BE2C (cell line): ENCODE data around the genes EGFL7, LCN6, MAMDC4 and UAP1L1.

DNA sequence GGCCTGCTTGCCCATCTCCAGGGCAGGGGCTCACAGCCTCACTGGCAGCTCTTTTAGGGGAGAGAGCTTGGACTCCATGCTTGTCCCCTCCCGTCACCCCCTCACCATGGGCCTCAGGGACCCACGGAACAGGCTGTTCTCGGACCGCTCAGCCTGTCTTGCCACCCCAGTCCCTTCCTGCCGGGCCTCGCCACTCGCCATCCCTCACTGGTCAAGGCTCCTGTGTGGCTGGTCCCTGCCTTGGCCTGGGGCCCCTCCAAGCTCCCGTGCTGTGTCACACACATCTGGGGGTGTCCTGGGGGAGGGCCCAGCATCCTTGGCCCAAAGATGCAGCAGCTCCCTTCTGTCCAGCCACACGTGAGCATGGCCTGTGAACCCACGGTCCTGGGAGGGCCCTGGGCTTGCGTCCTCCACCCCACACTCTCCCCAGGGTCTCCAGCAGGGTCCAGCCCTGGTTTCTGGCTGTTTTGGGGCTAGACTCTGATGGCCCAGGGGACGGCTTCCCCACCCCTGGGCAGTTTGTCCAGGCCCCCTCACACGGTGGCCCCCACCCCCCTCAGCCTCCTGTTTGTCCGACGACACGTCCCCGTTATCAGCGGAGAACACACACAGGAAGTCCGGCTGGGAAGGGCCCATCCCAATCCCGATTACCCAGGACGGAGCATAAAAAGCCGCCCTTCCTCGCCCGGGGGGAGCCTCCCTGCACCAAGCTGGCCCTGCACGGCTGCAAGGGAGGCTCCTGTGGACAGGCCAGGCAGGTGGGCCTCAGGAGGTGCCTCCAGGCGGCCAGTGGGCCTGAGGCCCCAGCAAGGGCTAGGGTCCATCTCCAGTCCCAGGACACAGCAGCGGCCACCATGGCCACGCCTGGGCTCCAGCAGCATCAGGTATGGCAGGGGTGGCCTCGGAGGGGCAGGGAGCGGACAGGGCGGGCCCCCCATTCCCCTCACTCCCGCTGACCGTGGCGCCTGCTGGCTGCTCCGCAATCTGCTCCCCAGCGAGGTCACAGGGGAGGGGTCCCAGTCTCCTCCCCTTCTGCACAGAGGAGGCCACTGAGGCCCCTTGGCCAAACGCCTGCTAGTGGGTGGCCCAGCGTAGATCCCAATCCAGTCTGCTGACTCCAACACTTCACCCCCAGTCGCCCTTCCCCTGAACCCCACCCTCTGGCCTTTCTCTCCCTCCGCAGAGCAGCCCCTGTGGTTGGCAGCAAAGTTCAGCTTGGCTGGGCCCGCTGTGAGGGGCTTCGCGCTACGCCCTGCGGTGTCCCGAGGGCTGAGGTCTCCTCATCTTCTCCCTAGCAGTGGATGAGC, at the start of gene EGFL7:
Gene EGFL7 (plus strand): TSS at position 692 of the 1,307 bp plus-strand sequence.
- RRBS, result 63% methylated on average over 6 of the region's 46 CpGs

DNA sequence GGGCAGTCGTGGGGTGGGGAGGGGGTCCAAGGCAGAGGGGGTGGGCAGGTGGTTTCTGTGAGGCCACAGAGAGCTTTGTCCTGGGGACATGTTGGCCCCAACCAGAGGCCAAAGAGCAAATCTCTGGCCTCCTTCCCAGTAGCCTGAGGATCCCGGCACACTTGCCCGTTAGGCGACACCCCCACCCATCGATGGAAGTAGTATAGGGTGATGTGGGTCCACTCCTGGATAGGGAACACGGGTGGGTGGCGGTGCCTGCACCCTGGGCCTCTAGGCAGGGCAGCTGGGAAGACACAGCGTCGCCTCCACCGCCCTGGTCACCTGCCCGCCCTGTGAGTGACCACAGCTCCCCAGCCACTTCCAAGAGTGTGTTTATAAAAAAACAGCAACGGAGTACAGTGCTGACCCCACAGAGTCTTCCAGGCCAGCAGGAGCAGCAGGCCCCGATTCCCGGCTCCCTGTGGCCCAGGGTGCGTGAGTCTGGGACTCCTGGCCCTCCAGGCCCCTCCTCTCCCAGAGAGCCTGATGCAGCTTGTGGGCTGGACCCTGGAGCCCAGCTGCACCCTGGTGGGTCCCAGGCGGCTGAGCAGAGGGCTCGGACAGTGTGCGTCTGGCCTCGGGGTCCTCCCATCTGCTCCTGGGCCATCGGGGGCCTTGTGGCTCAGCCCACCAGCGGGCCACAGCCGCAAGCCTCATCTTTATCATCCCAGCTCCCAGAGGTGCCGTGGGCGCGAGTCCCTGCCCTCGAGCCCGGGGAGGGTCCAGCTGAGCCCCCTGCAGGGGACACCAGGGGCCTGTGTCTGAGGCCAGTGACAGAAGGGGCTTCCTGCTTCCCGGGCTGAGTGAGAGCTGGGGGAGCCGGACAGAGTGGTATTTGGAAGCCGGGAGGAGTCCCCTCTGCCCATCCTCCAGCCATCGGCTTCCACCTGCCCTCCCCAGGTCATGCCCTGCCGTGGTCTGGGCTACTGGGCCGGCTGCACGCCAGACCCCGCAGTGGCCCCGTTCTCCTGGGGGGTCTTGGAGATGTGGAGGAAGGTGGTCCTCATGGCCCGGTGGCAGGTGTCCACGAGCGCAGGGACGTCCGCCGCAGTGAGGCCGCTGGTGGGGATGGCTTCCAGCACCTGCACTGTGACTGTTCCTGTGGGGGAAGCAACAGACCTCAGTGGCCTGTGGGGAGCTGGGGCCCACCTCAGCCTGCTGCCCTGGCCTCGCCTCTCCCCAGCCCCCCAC, 10.5 kb downstream of the EGFL7 start:
- RRBS, result 71% methylated on average over 10 of the region's 44 CpGs

DNA sequence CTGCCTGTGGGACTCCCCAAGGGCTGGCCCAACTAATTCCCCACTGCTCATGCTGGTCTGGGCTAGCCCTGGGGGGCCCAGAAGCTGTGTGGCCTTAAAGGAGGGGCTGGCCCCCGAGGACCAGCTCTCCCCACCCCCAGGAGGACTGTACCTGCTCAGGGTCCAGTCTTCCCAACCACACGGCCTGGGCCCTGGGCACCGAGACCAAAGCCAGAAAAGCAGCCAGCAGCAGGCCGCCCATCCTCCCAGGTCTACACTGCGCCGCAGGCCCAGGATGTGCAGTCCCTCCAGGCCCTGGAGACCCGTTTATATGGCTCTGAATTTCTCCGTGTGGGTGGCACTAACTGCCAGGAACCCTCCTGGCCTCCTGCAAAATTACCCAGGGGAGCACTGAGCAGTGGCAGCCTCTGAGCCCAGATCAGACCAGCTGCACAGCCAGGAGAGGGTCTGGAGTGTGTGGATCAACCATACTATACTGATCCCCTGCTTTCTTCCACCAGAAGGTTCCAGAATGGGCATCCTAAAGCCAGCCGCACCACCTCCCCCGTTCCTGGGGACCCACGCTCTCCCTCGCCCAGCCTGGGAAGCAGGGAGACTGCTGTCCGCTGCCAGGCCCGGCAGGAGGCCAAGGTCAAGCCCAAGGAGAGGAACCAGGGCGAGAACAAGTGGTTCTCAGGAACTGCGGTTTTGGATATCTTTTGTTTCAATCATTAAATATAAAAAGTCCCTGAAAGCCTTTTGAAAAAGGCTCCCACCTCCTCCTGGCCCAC, at the start of gene LCN6:
Gene LCN6 (minus strand): TSS at position 283 of the 770 bp plus-strand sequence.
- RRBS, result no CpG with 5 or more reads among the region's 16 CpGs

DNA sequence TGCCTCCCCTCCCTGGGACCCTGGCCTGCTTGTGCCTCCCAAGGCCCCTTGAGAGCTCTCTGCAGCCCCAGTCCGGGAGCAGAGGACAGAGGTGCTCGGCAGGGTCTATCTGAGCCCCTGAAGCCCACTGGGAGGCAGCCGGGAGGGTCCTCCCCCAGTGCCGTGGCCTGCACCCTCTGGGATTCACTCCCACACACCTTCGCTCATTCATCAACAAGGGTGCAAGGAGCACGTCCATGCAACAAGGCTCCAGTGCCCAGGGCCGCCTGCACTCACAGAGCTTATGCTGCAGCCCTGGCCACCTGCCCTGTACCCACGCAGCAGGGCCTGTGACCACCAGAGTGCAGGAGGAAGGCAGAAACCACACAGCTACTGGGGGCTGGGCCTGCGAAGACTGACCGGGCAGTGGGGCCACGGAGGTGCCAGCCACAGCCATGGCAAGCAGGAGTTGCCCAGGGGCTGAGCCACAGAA, 834 bp upstream of the LCN6 start:
- RRBS, result 88% methylated on average over 3 of the region's 11 CpGs

DNA sequence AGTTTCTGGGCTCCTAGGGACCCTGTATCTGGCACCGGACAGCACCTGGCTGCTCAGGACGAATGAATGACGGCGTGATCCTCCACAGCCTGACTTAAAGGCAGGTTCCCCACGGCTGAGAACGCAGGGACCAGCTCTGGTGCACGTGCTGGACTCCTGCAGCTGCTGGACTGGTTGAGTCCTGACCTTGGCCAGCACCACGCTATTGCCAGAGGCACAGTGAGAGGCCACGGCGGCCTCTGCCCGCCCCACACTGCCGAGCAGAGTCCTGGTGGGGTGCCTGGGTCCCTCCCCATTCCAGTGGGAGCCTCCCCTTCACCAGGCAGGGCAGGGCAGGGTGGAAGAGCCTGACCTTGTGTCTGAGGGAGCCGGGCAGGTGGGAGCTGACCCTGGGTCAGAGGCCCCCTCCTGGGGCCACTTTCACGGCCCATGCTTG, 288 bp upstream of the MAMDC4 start:
- RRBS, result 43% methylated on average over 1 of the region's 14 CpGs

DNA sequence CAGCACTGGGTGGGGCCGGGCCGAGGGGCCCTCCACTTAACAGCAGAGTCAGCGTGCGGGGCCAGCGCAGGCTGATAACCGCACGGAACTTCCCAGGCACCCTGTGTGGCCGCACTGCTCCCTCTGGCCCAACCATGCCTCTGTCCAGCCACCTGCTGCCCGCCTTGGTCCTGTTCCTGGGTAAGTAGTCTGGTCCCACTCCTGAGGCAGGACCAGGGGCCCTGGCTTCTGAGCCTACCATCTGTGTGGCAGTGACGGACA, at the start of gene MAMDC4:
Gene MAMDC4 (plus strand): TSS at position 64 of the 261 bp plus-strand sequence.
- RRBS, result 90% methylated on average over 1 of the region's 10 CpGs

DNA sequence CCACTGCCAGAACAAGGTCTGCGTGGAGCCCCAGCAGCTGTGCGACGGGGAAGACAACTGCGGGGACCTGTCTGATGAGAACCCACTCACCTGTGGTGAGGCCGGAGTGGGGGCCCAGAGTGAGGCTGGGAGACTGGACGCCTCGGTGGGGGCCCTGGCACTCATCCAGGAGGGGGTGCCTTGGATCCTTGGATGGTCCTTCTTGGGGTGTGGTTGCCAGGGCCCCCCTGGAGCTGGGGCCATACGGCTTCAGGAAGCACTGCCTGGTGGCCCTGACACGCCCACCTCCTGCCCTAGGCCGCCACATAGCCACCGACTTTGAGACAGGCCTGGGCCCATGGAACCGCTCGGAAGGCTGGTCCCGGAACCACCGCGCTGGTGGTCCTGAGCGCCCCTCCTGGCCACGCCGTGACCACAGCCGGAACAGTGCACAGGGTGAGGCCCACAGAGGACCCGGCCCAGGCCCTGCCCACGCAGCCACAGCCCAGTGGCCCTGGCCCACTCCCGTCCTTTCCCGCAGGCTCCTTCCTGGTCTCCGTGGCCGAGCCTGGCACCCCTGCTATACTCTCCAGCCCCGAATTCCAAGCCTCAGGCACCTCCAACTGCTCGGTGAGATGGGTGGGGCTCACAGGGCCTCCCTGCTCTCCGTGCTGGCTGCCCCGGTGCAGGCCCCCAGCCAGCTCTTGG, 2.2 kb downstream of the MAMDC4 start:
- RRBS, result 93% methylated on average over 10 of the region's 30 CpGs

- RRBS, result 2% methylated on average over 4 of the region's 33 CpGs
Measured at GRCh38 chr9:136886933-136887689, 795 bp downstream of the TRAF2 start.

DNA sequence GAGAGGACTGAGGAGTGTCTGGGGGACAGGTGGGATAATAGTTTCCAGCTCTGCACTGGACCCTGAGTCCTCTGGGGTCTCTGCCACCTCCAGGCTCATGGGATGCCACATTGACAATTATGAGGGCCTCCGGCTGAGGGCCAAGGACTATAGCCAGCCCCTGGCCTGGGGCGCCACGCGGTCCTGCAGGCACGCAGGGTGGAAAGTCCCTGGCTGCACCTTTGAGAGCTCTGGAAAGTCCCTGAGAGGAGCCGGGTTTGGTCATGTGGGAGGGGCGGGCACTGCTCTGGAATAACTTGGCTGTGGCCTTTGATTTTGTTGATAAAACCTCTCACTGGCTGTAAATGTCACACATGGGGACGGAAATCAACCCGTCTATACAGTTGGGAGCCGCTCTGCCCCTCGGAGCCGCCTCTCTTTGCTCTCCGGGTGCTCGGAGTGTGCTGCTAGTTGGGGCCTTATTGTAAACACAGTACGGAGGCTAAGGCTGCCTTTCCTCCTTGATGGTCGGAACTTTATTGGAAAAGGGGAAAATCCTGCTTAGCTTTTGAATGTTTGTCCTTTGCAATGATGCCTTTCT, 16.1 kb downstream of the TRAF2 start:
- RRBS, result no CpG with 5 or more reads among the region's 16 CpGs

DNA sequence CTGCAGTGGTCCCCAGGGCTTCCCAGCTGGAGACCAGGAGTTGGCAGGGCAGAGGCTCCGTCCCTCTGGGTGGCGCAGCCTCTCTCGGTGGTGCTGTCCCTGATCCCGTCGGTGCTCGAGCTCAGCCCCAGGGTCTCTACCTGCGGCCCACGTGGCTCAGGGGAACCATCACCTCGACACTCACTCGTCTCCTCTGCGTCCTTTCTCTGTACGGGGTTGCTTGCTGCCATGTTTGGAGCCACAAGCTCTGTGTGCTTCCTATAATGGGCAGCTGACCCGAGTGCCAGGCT, 5.2 kb downstream of the FBXW5 start:
- RRBS, result no CpG with 5 or more reads among the region's 13 CpGs

- RRBS, result no CpG with 5 or more reads among the region's 25 CpGs
Measured at GRCh38 chr9:136943136-136943747, 1.3 kb downstream of the FBXW5 start.

DNA sequence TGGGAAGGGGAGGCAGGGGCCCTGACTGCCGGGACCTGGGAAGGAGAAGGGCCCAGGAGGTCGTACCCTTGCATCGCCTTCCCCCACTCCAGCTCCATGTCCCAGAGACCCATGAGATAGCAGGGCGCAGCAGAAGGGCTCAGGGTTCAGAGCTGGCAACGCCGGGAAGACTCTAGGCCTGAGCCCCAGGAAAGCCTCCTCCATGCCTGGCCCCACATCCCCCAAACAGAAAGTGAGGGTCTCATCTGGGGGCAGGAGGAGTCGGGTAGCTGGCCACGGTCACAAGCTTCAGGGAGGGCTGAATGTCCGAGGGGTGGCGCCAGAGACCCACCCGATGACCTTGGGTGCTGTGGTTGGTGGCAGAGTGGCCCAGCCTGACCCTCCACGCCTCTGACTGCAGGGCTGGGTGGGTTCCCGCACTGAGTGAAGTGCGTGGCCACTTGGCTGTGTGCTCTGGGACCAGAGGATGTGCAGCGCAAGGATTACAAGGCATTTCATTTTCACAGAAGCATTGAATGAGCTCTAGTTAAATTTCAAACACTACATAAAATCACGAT, 2.9 kb downstream of the C8G start:
- RRBS, result no CpG with 5 or more reads among the region's 16 CpGs

DNA sequence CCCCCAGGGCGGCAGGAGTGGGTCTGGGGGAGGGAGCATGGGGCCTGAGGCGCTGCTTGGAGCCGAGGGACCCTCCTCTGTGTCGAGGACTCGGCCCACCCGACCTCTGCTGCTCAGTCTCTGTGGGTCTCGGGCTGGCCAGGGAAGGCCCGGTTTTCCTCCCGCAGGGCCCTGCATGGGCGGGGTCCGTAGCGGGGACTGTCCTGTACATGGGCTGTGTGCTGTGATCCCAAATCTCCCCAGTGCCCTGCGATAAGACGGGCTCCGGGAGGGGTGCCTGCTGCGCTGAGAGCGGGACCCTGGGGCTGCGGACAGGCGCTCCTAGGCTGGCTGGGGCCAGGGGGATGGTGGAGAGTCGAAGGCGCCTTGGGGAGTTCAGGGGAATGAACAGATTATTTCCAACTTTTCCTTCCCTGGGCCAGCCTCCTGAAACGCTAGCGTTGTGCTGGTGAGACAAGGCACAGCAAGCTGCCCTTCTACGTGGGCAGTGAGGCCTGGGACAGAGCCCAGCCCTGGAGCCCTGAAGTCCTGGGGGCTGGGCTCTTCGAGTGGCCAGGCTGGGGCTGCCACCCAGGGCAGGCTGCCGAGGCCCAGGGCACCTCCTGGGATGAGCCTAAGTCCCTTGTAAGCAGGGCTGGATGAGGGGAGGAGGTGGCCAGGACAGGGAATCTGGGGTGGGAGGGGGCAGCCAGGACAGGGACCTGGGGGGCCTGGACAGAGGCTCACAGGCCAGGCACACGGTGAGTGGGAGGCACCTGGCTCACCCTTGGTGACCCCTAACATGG, 1.6 kb upstream of the LCN12 start:
- RRBS, result 15% methylated on average over 6 of the region's 27 CpGs

DNA sequence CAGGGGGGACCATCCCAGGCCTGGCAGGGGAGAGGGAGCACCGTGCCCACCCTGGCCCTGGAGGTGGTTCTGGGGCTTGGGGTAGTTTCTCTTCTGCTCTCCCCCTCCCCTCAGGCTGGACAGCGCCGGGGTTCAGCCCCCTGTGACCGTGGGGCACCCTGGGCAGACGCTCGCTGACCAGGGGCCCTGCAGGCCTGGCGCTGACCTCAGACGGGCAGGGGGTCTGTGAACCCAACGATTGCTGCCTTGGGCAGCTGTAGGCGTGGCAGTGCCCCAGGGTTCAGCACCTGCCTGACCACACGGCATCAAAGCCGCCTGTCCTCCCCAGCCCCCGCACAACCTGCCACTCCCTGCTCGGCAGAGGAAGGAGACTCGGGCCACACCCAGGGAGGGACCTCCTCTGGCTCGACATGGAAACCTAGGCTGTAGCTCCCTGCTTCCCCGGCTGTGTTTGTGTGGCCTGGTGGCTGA, 12.1 kb downstream of the LCN12 start:
- RRBS, result 88% methylated on average over 1 of the region's 17 CpGs

GRCh38 chr9:137028631-137029012, 585 bp upstream of the ABCA2 start:
- RRBS, result no CpG with 5 or more reads among the region's 30 CpGs

- RRBS, result no CpG with 5 or more reads among the region's 33 CpGs
Measured at GRCh38 chr9:137040180-137040827, 5.7 kb downstream of the NPDC1 start.

GRCh38 chr9:137040828-137041637, 4.9 kb downstream of the NPDC1 start:
- RRBS, result 15% methylated on average over 15 of the region's 36 CpGs

- RRBS, result 100% methylated on average over 2 of the region's 40 CpGs
Measured at GRCh38 chr9:137054573-137055629, 1.0 kb upstream of the ENTPD2 start.

GRCh38 chr9:137069671-137070189, 627 bp downstream of the SAPCD2 start:
- RRBS, result under 1% methylated on average over 39 of the region's 67 CpGs

GRCh38 chr9:137076742-137077840, at the start of gene UAP1L1:
TSS of gene UAP1L1 (plus strand) at chr9:137077517.
- RRBS, result 7% methylated on average over 57 of the region's 107 CpGs